Islet of Langerhans (tissue), 1 donor: ENCODE measurements around the genes SYK, IPPK and BICD2.

GRCh38 chr9:90800986-90802064, at the start of gene SYK:
TSS of gene SYK (plus strand) at chr9:90801819.
- RRBS, result 6% methylated on average over 27 of the region's 73 CpGs

GRCh38 chr9:91036876-91037620, 235.4 kb downstream of the SYK start:
- RRBS, result no CpG with 5 or more reads among the region's 33 CpGs

DNA sequence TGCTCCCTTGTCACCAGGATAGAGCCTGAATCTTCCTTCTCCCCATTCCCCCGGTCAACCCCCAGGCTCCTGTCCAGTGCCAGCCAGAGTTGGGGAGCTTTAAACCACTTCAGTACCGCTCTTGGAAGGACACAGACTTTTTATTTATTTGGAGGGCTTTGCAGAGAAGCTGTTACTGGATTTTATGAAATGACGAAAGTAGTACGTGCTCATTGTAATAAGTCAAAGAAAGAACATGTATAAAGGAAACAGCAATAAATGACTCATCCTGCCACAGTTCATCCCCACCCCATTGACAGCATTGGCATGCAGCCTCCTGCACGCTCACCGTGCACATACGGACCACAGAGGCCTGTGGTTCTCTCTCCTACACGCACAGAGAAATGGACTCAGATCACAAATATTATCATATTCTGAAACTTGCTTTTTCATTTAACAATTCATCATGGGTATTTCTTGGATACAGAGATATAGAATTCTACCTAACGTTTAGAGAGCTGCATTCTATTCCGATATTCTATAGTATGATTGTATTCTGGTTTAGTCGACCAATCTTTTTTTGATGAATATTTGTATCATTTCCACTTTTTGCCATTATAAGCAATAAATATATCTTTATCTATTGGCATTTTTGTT, 230.1 kb downstream of the AUH start:
- RRBS, result no CpG with 5 or more reads among the region's 11 CpGs

- RRBS, result no CpG with 5 or more reads among the region's 5 CpGs
Observed at GRCh38 chr9:91150720-91151599, 210.8 kb downstream of the AUH start.

GRCh38 chr9:91407748-91408319, 15.8 kb downstream of the NFIL3 start:
- RRBS, result no CpG with 5 or more reads among the region's 10 CpGs

- RRBS, result no CpG with 5 or more reads among the region's 21 CpGs
Observed at GRCh38 chr9:91421881-91422884, 1.4 kb downstream of the NFIL3 start.

- RRBS, result no CpG with 5 or more reads among the region's 24 CpGs
Observed at GRCh38 chr9:91424913-91425520, 1.4 kb upstream of the NFIL3 start.

- RRBS, result no CpG with 5 or more reads among the region's 16 CpGs
Observed at GRCh38 chr9:91843577-91844123, 106.4 kb downstream of the ROR2 start.

DNA sequence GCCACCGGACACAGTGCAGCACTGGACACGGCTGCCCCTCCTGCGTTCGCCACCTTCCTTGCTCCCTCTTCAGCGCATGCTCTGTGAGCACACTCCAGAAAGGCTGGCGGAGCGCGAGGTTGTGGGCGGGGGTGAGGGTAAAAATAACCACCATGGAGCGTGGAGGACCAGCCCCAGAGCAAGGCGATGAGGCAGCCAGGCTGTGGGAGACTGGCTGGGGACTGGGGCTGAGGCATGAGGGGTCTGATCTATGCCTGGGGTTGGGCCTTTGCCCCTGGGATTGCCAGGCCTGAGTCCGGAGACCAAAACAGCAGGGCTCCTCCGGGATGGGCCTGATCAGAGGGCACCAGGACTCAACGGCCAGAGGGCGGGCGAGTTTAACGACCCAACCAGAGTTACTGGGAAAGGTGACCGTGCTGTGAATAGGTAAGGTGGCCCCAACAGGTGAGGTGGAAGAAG, 97.1 kb downstream of the ROR2 start:
- RRBS, result no CpG with 5 or more reads among the region's 18 CpGs

GRCh38 chr9:91896393-91897177, 53.4 kb downstream of the ROR2 start:
- RRBS, result 13% methylated on average over 3 of the region's 14 CpGs

- RRBS, result no CpG with 5 or more reads among the region's 16 CpGs
Observed at GRCh38 chr9:92035553-92036577, 79.3 kb downstream of the SPTLC1 start.

GRCh38 chr9:92097803-92098564, 17.2 kb downstream of the SPTLC1 start:
- RRBS, result no CpG with 5 or more reads among the region's 28 CpGs

DNA sequence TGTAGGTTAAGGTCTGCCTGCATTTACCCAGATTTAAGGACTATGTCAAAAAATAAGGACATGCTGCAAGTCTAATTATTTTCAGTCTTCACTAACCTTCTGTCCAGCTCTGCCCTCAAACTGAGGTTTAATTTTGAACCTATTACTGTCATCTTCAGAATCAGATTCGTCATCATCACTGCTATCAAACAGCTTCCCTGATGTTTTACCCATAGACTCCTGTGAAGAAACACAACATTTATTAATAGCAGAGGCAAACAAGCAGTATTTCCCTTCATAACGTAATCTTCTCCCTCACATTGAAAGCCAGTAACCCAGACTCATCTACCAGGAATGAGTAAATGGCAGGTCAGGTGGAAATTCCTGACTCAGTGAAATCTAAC, 14.7 kb downstream of the NOL8 start:
- RRBS, result no CpG with 5 or more reads among the region's 2 CpGs

DNA sequence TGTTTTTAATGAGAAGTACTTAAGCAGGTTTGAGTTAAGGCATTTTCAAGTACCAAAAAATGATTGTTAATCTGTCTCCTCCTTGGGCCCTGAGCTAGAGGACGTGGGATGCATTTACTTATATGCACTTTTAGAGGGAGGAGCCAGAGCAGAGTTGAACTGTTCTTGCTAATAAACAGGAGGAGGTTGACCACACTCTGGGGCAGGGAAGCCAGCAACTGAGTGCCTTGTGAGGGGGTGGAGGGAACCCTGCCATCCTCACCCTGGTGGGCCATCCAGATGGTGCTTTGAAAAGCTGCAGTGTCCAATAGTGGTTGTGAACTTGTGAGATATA, 5.8 kb upstream of the OGN start:
- RRBS, result no CpG with 5 or more reads among the region's 1 CpG

DNA sequence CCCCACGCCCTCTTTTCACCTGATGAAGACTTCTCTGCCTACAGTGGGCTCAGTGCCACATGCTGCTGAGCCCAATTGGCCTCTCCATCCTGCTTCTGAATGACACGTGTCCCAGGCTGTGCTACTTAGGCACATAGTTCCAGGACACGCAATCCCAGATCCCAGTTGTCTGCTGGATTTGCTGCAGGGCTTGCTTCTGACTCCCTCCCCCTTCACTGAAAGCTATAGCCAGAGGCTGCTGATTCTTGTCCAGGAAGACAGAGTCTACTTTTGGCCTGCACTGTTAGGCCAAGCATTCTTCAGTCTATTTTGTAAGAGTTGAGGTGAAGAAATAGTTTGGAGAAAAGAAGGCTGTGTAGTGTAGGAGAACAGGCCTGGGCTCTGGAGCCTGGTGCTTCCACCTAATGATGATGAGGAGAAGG, 34.1 kb downstream of the ECM2 start:
- RRBS, result no CpG with 5 or more reads among the region's 3 CpGs

DNA sequence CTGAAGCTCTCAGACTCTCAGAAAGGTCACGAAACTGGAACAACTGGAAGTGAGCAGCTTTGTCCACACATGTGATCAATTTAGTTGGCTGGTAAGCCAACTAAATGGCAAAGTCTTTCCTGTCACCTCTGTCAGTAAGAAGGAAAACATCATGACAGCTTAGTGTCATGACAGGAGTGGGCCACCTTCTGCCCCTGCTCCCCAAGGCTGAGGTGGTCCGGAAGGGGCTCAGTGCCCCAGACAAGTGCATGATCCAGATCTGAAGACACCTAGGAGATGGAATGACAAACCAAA, 4.0 kb downstream of the IPPK start:
- RRBS, result no CpG with 5 or more reads among the region's 2 CpGs

DNA sequence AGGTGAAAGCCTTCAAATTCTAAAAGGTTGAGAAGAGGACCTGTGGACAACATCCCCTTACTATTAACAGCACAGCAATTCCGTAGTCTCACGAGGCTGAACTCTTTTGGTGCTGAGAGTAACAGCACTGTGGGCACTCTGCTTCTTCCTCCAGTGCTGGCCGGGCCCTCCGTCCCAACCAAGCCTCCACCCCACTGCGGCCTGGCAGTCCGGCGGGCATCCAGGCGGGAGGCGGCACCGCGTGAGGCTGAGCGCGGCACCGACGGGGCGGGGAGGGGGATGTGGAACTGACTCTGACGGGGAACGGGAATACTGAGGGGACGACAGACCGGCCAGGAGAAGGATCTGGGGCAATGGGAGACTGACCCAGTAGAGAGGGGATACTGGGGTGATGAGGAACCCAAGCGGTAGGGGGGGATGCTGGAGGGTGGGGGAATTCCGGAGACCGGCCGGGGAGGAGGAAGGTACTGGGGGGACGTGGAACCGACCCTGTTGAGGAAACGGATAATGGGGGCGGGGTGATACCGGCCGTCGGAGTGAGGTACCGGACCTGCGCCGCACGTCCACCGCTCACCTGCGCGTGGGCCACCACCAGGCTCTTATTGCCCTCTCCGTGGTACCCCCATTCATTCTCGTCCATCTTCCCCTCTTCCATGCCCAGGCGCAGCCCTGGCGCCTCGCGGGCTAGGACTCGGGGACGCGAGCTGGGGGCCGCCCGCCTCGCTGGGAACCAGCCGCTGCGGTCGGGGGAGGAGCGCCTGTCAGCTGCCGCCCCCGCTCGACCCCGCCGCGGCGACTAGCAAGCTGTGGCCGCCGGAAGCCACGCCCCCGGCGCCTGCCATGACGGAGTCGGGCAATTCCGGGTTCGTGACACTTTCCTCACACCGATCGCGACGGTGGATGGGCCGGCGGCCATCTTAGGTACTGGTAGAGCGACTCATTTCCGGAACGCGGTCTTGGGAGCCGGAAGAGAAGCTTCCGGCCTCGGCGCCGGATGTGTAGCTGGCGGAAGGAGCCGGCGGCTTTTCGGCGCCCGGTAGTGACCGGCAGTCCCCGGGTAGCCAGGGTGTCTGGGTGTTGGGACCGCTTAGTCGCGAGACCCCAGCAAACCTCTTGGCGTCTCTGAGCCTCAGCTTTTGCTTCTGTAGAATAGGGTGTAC, at the start of gene IPPK:
TSS of gene IPPK (minus strand) at position 798 of the 1,160 bp plus-strand sequence.
- RRBS, result 4% methylated on average over 19 of the region's 97 CpGs

DNA sequence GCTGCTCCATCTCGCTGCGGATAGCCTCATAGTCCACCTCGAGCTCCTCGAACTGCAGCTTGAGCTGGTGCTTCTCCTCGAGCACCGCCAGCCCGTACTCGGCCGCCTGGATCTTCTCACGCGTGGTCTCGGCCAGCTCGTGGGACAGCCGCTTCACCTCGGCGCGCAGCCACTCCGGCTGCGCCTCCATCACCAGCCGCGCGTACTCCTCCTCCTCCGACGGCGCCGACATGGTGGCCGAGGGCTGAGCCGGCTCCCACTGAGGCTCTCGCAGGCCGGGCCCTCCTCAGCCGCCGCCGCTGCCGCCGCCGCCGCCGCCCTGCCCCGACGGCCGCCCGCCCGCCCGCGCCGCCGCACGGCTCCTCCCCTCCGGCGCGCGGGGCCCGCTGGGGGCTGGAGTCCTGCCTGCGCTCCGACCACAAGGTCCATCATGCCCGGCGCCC, at the start of gene BICD2:
TSS of gene BICD2 (minus strand) at position 321 of the 443 bp plus-strand sequence.
- RRBS, result 4% methylated on average over 26 of the region's 57 CpGs

DNA sequence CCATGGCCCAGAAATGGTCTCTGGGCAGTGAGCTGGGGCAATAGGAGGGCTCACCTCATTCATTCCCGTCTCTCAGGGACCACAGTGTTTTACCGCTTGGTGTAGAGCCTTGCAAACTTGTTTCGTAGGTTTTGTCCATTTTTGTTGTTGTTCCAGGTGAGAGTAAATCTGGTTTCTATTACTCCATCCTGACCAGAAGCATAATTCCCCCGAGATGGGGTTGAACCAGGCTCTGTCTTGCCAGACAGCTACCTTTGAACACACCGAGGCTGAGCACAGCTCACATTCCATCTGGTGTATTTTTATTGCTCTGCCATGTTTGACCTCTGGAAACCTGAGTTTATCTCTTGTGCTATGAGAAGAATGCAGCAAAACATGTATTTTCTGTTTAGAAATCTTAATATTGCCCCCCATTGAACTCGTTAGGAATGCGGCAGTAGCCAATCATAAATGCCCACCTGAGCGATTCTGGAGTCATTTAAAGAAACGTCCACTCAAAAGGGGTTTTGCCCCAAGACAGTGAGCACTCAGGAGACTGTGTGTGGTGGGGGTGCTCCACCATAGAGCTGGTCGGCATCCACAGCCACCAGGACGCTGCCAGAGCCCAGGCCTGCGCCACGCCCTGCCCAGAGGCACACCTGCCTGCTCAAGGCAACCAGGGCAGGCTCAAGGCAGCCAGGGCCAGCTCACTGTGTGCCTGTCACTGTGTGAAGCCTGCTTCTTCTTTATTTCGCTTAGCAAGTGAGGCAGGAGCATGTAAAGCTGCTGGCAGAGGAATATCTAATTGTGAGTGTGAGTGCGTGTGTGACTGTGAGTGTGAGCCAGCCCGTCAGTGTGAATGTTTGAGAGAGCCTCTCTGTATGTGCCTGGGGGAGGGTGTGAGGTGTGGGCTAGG, 26.9 kb downstream of the FGD3 start:
- RRBS, result no CpG with 5 or more reads among the region's 16 CpGs

DNA sequence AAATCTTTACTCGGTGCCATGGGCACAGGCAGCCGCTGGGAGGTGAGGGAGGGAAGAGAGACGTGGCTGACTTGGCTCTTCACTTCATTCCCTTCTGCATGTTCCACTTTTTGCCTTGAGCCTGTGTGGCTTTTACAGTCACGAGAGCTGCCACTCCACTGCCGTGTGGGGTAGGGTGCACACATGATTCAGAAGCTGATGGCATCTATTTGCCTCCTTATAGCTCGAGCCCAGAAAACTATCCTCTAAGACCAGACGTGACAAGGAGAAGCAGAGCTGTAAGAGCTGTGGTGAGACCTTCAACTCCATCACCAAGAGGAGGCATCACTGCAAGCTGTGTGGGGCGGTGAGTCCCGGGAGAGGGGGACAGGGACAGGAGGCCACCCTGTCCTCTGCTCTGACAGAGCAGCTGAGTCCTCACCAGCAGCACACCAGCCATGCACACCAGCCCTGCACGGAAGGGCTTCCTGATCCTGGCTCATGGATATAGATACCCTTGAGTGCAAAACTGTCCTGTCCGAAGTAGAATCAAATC, 28.8 kb upstream of the SUSD3 start:
- RRBS, result no CpG with 5 or more reads among the region's 11 CpGs